ENCODE measurements around a stretch of chr1.

GRCh38 chr1:9171920-9172232 is 43.0 kb upstream of the GPR157 start:
- PRO-cap, result no peak
- RAMPAGE, long total RNA, 2 experiments, result no peak in any of the 2 experiments

GRCh38 chr1:9279150-9279586 is 13.5 kb upstream of the SPSB1 start:
- PRO-cap, result no peak
- RAMPAGE, long total RNA, 2 experiments, result no peak in any of the 2 experiments

DNA sequence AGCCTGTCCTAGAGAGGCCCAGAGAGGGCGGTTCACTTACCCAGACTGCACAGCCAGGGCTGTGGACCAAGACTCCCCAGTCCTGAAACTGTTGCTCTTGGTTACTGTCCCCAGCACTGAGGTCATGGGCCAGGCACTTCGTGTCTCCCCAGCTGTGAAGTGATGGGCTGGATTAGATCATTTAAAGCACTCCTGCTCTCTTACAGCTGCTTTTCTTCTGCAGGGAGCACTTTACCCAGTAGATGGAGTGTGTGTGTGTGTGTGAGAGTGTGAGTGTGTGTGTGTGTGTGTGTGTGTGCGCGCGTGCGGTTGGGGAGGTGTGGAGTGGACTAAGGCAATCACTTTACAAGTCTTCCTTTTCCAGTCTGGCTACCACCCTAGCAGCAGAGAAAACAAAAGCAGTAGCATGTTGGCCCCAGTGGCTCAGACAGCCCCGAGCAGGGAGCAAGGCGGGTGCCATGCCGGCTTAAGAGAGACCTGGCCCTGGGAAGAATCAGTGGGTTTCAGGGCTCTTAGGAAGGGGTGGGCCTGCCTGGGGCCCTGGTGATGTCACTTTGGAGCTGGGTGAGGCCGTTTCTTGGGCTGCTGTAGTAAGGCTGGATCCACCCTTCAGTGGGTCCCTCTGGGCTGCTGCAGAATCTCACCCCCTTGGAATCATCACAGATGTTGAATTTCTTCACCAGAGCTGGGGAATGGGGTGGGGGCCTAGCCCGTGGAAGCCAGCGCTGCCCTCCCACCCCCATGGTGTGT is 2.4 kb downstream of the SPSB1 start:
- PRO-cap, result no peak
- RAMPAGE, long total RNA, 2 experiments, result no peak in any of the 2 experiments

DNA sequence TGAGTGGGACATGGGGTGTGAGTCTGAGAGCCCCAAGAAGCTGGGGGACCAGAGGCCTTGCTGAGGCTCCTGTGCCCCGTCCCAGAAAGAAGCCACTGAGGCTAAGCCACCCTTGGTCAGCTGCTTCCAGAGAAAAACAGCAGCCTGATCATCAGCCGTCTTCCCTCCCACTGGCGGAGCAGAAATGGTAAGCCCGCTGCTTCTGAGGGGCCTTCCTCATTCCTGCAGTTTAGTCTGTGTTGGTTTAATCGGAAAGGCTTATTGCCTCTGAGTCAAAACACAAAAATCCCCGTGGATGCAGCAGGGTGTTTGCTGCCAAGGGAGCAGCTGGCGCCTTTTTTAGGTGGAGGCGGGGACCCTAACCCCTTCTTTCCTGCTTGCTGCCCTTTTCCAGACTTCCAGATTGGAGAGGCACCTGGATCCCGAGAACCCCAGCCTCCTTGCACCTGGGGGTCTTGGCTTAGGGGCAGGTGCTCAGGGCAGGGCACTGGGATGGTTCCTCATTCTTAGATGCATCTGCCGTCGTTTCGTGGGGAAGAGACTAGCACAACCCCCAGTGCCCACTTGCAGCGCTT is 34.0 kb downstream of the SPSB1 start:
- PRO-cap, result no peak
- RAMPAGE, long total RNA, 2 experiments, result start-site peak on the plus strand in 1 of 2 experiments, centred at position 499 of the sequence, 5 reads per replicate

DNA sequence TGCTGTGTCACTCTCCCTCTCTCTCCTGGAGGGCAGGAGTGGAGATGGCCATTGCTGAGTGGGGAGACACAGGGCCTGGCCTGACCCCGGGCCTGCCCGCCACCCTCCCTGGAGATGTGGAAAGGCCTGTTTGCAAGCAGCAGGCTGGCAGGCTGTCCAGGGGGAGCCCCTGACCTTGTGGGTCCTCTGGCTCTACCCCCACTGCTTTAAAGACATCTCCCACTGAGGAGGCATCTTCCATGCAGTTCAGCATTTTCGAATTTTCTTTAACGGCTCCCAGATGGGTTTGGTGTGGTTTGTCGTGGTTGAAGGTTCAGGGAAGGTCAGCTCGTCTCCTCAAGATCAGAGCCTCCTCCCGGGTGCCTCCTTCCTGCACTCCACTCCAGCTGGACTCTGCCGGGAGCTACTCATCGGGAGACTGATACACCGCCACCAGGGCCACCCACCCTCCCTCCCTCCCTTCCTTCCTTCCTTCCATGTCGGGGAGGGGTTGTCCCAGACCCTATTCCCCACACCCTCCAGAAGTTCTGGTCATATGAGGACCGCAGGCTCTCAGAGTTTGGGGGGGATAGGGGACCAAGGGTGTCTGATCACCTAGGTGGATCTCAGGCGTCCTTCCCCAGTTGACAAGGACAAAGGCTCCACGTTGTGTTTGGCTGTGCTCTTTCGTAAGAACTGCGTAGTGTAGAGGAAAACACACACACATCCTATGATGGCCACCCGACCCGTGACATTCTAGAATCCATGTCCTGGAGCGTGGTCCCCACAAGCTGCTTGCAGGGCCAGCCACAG is 69.2 kb downstream of the SPSB1 start:
- PRO-cap, result no peak
- RAMPAGE, long total RNA, 2 experiments, result no peak in any of the 2 experiments

- PRO-cap, result no peak
- RAMPAGE, long total RNA, 2 experiments, result no peak in any of the 2 experiments
These were observed 107.2 kb downstream of the SPSB1 start for GRCh38 chr1:9399823-9400311.

DNA sequence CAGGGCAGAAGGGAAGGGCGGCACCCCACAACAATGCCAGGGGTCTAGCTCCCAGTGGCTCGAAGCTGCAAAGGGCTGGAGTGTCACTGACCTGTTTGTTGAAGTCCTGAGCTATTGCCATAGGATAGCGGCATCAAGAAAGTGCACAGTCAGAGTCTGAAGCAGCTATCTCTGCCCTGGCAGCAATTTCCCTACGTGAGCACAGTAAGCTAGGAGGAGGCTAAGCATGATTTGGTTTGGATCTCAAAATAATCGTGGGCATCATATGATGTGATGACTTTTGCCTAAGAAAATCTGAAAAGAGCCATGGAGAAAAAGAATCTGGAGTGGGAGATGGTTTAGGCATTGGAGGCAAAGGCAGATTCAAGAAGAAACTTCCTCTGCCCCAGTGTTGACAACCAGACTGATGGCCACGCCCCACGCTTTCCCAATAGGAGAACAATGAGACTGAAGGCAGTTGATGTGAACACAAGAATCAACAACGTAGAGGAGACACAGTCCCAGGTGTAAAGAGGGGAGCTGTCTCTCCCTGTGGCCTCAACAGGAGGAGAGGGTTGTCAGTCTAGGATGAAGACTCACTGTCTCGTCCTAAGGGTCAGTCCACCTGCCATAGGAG is 100.0 kb upstream of the SLC25A33 start:
- PRO-cap, result unidirectional peak, minus-strand start at position 97 of the sequence
- RAMPAGE, long total RNA, 2 experiments, result no peak in any of the 2 experiments

DNA sequence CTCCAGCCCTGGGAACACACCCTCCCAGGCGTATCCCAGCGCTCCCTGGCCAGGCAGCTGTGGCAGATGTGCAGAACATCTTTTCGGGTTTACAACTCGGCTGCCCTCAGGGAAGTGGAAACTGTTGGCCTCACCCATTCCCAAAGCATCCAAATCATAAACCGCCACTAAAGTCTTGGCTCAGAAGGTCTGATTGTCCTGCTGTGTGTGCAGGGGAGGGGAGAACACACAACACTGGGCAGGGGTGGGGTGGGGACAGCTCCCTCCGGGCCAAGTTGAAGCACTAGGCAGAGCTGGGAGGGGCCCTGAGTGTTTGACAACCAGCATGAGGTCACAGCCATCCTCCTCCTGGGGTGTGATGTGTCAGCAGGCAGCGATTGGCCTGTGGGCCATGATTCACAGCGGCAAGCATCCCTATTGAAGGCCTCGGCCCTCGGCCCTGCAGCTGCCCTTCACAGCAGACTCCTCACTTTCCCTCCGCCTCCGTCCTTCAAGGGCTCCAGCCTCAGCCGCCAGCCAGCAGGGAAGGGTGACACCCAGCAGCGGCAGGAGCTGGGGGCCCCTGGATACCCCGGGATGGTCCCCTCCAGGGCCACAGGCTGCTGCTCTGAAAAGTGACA is 66.3 kb upstream of the SLC25A33 start:
- PRO-cap, result no peak
- RAMPAGE, long total RNA, 2 experiments, result no peak in any of the 2 experiments

- PRO-cap, result no peak
- RAMPAGE, long total RNA, 2 experiments, result no peak in any of the 2 experiments
These were observed 47.6 kb downstream of the PIK3CD start for GRCh38 chr1:9699148-9699441.

GRCh38 chr1:9730304-9731126 is 79.0 kb downstream of the PIK3CD start:
- PRO-cap, result no peak
- RAMPAGE, long total RNA, 2 experiments, result no peak in any of the 2 experiments

- PRO-cap, result no peak
- RAMPAGE, long total RNA, 2 experiments, result no peak in any of the 2 experiments
These were observed 32.1 kb downstream of the CTNNBIP1 start for GRCh38 chr1:9877884-9878525.

DNA sequence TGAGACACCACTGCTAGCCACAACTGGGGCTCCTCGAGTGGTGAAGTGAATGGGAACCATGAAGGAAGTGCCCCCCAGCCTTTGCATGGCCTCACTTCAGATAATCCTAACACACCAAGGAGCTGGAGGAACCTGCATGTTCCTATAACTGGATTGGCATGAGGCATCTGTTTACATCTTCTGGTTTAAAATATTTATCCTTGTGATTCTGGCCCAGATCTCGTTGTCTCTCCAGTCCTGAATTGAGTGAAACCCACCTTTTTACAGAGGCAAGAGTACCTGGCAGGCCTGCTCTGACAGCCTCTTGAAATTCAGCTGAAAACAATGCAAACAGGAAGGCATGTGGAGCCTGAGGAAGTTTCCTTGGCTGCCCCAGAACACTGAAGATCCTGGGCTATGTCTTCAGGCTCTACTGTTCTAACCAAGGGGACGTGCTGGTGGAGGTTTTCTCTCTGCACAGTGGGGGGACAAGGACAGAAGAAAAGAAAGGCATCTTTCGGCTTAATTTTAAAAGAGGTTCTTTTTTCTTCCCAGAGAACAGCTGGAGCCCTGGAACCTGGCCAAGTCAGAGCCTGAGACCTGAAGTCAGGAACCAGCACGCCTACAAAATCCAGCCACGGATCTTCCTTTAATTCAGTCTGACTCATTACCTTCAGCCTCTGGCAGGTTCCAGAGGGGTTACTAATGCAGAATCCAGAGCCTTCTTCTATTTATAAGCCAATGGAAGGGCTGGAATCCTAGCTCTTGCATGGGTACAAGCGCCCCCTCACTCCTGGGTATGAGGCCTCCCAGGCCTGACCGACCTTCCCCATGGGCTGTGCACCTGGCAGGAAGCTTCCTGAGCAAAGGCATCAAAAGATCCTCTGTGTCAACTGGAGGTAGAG is 19.9 kb downstream of the CTNNBIP1 start:
- PRO-cap, result no peak
- RAMPAGE, long total RNA, 2 experiments, result no peak in any of the 2 experiments

- PRO-cap, result no peak
- RAMPAGE, long total RNA, 2 experiments, result no peak in any of the 2 experiments
These were observed 15.8 kb downstream of the CTNNBIP1 start for GRCh38 chr1:9894044-9894798.

GRCh38 chr1:10180421-10180869 is 29.9 kb upstream of the KIF1B start:
- PRO-cap, result no peak
- RAMPAGE, long total RNA, 2 experiments, result no peak in any of the 2 experiments

GRCh38 chr1:10271478-10272378 is 61.4 kb downstream of the KIF1B start:
- PRO-cap, result no peak
- RAMPAGE, long total RNA, 2 experiments, result start-site peak on the plus strand in 1 of 2 experiments, at chr1:10271690-10271796 at its widest, 8 reads per replicate

GRCh38 chr1:10451285-10452317 is 1.8 kb downstream of the CORT start:
- PRO-cap, result no peak
- RAMPAGE, long total RNA, 2 experiments, result no peak in any of the 2 experiments

GRCh38 chr1:10524796-10525823 is 50.4 kb downstream of the PEX14 start:
- PRO-cap, result no peak
- RAMPAGE, long total RNA, 2 experiments, result no peak in any of the 2 experiments

- PRO-cap, result no peak
- RAMPAGE, long total RNA, 2 experiments, result no peak in any of the 2 experiments
These were observed 53.6 kb downstream of the PEX14 start for GRCh38 chr1:10528242-10528922.

DNA sequence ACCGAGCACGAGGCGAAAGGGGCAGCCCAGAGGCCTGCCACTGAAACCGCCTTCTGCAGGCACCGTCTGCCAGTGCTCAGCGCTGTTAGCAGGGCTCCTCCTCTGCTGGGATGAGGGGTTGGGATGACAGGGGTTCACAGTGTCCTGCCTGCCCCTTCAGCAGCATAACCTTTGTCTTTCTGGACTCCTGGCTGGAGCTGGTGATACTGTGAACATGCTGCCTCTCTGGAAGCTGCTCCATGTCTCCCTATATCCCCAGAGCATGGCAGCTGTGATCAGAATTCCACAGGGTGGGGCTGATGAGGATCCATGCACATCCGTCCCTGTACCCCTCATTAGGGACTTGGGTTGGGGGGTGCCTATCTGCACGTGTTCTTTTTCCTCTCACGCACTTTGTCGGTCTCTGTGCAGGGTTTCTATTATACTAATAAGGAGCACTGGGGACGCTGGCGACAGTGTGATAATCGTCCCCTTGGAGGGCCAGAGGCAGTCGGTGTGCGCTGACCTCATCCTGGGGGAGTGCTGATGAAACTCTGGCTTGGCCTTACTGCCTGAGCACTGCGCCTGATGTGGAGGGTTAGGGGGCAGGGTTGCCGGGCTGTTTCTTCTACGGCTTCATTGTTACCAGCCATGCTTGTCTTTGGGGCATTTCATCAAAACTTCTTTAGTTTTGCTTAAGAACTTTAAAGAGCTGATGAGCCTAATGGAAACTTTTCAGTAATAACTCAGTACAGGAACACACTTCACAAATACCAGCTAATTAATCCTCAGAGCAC is 81.5 kb downstream of the PEX14 start:
- PRO-cap, result no peak
- RAMPAGE, long total RNA, 2 experiments, result no peak in any of the 2 experiments

- PRO-cap, result no peak
- RAMPAGE, long total RNA, 2 experiments, result no peak in any of the 2 experiments
These were observed 113.5 kb downstream of the CASZ1 start for GRCh38 chr1:10682858-10683439.